Metanephros (tissue), 2 donors: ENCODE measurements around a stretch of chr6.

GRCh38 chr6:14258812-14259061, 141.2 kb downstream of the CD83 start:
- RAMPAGE, long total RNA = no peak

- RAMPAGE, long total RNA = no peak
Observed at GRCh38 chr6:14361189-14361919, 243.8 kb downstream of the CD83 start.

- RAMPAGE, long total RNA = no peak
Observed at GRCh38 chr6:14476613-14477668, 359.4 kb downstream of the CD83 start.

DNA sequence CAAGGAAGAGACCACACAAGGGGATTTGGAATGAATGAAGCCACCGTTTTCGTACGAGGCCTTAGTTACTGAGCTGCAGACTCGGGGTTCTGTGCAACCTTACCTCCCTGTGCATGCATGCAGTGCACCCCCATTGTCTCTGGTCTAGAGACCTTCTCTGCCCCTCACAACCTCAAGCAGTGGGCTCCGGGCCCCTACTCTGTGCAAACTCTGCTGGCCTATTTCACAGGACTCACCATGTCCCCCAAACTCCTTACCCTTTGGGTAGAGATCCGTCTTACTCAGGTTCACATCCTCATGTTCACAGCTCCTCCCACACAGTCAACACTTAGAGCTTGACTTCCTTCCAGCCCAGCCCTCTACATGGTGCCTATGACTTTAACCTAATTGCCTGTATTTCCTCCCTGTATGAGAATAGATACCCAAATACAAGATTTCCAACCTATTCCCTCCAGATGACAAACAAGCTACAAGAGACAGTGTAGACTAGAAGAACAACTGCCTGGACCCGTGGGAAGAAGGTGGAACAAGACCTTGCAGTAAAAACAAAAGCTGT, 528.6 kb upstream of the JARID2 start:
- RAMPAGE, long total RNA = no peak

- RAMPAGE, long total RNA = no peak
Observed at GRCh38 chr6:14762054-14762591, 483.7 kb upstream of the JARID2 start.

DNA sequence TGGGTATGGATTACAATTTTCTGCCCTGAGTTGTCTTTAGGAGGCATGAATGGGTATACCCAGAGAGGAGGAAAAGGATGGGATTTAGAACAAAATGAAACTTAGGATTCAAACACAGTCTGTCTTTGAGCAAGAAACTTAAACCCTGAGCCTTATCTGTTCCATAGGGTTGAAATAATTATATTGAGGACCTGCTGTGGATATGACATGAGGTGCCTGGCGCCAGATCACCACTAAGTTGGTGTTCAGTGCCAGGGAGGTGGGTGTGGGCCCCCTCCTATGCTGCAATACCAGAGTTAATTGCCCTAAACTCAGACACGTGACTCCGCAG, 419.5 kb upstream of the JARID2 start:
- RAMPAGE, long total RNA = no peak

DNA sequence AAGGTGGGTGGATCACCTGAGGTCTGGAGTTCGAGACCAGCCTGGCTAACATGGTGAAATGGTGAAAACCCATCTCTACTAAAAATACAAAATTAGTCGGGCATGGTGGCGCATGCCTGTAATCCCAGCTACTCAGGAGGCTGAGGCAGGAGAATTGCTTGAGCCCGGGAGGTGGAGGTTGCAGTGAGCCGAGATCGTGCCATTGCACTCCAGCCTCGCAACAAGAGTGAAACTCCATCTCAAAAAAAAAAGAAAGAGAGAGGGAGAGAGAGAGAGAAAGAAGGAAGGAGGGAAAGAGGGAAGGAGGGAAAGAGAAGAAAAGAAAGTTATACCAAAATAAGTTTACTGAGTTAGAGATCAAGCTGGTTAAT, 341.3 kb upstream of the JARID2 start:
- RAMPAGE, long total RNA = no peak

DNA sequence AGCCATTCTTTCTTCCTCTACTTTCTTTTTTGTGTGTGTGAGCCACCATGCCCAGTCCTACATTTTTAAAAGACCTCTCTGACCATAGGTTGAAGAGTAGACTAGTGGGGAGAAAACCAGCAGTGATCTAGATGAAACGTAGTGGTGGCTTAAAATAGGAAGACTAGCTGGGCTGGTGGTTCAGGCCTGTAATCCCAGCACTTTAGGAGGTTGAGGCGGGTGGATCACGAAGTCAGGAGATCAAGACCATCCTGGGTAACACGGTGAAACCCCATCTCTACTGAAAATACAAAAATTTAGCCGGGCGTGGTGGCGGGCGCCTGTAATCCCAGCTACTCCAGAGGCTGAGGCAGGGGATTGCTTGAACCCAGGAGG, 34.8 kb upstream of the JARID2 start:
- RAMPAGE, long total RNA = no peak

GRCh38 chr6:15287223-15287694, 41.4 kb downstream of the JARID2 start:
- RAMPAGE, long total RNA = no peak

DNA sequence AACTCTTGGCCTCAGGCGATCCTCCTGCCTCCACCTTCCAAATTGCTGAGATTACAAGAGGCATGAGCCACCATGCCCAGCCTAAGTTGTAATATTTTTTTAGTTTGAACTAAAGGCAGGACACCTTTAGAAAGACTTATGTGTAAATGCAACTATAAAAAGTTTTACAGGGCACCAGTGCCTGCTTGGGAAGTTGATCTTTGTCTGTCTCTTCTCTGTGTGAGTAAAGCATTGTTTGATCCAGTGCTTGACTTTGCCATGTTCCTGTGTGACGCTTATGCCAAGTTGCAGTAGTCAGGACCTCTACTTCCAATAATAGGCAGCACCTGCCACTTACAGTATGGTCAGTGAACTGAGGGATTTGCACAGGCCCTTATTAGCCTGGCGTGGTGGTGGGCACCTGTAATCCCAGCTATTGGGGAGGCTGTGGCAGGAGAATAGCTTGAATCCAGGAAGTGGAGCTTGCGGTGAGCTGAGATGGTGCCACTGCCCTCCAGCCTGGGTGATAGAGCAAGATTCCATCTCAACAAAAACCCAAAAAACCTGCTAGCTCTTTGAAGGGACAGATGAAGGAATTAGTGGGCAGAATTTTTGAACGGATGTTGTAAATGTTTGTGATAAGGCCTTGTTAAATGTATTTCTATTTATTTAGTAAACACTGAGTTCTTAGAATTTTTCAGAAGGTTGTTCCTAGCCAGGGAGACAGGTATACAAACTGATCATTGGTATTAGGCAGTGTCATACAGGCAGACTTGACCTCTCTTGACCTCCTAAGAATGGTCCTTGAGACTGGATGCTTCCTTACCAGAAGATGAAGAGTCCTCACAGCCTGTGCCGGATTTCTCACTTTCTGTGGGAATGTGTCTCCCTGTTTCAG, 47.3 kb downstream of the JARID2 start:
- RAMPAGE, long total RNA = no peak

DNA sequence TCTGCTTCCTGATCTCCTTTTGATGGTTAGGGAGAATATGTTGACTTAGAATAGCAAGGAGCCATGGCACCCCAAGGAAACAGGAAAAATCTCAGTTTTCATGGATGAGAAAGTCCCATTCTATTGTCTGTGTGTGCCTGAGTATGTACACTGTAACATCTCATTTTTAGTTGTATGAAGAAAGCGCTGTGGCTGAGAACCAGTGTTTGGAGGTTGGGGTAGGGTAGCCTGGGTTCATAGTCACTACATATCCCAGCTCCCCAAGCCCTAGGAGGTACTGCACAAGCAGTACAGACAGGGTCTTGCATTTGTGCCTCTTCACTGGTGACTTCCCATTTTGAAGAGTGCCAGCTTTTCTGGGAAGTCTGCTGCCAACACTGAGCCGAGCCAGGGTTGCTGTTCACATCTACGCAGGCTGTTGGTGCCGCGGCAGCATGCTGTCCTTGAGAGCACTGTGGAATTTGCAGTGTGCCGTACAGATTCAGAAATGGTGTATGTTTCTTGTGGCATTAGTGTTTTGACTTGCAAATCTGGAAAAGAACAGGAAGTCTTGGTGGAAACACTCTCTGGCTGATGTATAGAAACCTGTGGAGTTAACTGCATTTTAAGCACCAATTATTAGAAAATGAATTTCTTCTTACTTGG, 67.4 kb downstream of the JARID2 start:
- RAMPAGE, long total RNA = no peak

DNA sequence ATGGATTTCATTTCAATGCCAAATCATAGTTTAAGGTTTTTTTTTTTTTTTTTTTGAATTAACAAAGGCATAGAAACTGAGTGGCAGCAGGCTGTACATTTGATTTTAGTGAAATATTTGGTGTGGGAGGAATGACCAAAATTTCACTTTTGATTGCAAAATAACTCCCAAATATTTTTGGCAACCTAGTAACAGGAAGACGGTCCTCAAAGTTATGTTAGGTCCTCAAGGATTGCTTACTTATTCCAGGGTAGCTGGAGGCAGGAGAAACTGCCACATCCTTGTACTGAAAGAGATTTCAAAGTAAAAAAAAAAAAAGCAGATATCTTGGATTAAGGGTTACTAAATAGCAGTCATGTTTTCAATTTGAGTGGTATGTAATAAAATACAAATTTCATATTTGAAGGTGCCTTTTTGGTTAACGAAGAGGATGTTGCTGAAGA, 104.8 kb downstream of the JARID2 start:
- RAMPAGE, long total RNA = no peak

DNA sequence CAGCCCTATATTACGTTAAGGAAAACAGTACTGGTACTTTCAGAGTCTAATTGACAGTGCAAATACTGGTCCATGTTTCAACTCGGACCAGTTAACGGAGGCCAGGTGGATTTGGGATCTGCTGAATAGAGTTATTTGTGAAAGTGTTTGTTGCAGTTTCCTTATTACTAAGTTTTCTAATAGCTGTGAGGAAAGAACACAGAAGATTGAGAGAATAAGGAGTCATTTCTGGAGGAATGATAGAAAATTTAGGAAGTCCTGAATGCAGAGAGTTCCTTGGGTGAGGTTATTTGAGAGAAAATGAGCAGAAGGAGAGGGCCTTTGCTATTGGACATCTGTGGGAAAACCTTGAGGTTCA, 206.7 kb downstream of the JARID2 start:
- RAMPAGE, long total RNA = no peak

- RAMPAGE, long total RNA = no peak
Observed at GRCh38 chr6:15495222-15495651, 167.6 kb downstream of the DTNBP1 start.

DNA sequence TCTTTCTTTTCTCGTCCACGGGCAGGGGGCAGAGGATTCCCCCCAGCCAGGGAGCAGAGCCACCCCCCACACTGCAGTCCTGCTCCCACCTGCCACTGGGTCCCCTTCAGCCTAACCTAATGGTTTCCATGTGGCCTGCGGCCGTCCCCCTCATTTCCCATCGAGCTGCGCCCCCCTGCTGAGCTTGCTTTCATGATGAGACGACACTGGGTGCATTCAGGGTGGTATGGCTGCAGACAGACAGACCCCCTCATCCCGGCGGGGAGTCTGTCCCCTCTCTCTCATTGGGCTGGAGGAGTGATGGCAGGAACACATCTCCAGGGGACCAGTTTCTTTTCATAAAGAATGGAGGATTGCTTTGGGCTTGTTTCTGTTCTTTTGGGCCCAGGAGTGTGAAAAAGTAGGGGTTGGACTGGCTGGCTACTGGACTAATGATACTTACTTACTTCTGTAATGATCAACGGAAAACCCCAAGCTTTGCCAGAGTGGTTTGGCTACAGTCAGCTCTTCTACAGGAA, 140.7 kb downstream of the DTNBP1 start:
- RAMPAGE, long total RNA = no peak

DNA sequence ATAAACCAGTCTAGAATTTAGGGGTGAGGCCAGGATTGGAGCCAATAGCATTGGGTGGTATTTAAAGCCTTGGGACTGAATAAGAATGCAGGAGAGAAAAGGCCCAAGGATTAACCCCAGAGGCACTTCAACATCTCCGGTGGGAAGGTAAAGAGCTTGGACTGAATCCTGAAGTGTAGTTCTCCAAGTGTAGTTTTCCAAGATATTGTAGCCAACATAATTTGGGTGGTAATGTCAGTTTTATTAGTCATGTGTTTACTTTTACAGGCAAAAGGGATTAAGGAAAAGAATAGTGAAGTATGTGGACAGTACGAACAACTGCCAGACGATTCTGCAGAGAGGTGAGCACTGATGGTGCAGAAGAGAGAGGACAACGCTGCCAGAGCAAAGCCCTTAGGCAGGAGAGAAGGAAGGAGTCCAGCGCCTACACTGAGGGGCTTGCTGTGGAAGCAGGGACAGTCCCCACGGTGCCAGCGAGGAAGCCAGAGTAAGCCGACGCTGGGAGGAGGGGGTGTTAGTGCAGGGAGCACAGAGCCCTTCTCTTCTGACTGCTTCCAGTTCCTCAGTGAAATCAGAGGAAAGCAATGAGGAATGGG, 85.0 kb downstream of the DTNBP1 start:
- RAMPAGE, long total RNA = no peak

GRCh38 chr6:15691699-15691898, 28.8 kb upstream of the DTNBP1 start:
- RAMPAGE, long total RNA = no peak

- RAMPAGE, long total RNA = no peak
Observed at GRCh38 chr6:16149928-16150971, 21.4 kb downstream of the MYLIP start.

GRCh38 chr6:16205336-16206115, 32.9 kb upstream of the GMPR start:
- RAMPAGE, long total RNA = no peak

- RAMPAGE, long total RNA = no peak
Observed at GRCh38 chr6:16206370-16206956, 31.9 kb upstream of the GMPR start.